AG04450 (cell line): ENCODE measurements around the genes SEPTIN14 and NIPSNAP2.

- CAGE, long polyA plus RNA: no peak
- RRBS: no CpG with 5 or more reads among the region's 6 CpGs
Observed at GRCh38 chr7:55060964-55061447, 42.2 kb downstream of the EGFR start.

- CAGE, long polyA plus RNA: no peak
- RRBS: no CpG with 5 or more reads among the region's 17 CpGs
Observed at GRCh38 chr7:55066331-55067248, 47.8 kb downstream of the EGFR start.

DNA sequence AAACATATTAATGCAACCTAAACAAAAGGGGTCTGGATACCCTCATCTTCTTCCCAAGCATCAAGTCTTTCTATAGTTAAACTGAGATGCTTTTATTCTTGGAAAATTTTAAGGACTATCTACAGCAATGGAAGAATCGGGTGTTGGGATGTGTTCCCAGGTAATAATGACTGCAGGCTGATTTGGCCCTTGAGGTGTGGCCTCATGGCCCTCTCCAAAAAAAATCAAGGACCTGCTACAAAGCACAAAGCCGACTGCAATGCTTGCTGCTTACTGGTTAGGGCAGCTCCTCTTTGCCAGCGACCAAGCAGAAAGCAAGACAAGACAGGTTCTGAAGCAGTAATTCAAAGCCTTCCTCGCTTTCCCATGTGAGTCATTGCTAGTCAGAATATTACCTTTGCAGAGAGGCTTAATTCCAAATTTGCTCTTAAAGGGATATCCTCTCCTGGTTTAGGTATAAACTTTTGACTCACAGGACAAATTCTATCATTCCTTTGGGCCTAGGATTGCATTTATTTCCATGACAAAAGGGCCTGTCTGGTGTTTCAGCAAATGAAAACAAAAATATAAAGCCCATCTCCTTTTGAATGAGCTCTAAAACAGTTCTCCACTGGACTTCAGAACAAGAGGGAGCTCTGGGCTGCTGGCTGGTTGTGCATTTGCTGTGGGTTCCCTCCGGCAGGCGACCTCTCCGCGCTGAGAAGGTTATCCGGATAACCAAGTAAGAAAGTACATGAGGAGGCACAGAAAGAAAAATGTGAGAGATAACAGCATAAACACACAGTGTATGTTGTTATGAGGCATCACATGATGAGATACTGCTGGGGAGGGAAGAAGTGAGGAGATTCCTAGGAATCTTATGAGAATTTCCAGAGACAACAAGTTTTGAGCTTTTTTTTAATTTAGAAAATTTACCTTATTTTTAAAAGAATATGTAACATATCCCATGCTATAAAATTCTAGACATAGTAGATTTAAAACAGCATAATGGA is 90.7 kb downstream of the EGFR start:
- CAGE, long polyA plus RNA: no peak
- RRBS: no CpG with 5 or more reads among the region's 9 CpGs

GRCh38 chr7:55120680-55121429 is 102.0 kb downstream of the EGFR start:
- CAGE, long polyA plus RNA: no peak
- RRBS: no CpG with 5 or more reads among the region's 7 CpGs

DNA sequence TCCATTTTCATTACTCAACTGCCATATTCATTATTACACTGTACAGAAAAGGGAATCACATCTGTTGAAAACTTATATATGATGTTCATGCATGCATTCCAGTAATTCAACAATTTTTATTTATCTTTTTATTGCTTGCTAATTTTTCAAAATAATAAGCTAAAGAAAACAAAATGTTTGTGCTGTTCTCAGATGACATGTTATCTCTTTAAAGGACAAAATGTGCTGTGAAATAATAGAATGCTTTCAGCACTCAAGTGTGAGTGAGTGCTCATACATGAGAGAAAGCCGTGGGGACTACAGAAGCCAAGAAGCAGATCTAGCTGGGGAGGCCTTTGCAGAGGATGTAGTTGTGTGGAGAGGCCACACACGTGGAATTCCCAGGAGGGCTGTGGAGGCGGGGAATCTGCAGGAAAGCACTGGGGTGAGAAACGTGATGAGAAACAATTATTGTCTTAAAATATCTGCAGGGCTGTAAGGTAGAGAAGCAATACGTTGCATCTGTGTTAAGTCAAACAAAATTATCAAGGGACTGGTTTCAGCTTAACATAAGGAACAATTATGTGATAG is 110.2 kb downstream of the EGFR start:
- CAGE, long polyA plus RNA: no peak
- RRBS: no CpG with 5 or more reads among the region's 5 CpGs

DNA sequence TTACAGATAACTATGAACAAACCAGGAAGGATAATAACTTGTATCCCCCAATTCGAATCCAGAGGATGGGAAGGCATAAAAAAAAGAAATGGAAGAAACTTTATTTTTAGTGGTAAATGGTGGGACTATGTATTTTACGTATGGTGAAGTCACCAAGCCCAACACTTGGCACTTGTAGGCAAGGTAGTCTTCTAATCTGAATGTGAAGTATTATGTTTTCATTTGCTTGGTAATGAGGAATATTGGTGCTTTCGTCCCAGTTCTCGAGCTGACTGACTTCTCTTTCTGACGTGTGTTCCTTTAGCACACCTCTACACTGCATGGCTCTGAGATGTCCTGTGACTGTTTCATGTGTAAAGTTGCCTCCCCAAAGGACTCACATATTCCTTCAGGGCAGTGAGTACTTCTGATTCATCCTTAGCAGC is 113.6 kb downstream of the EGFR start:
- CAGE, long polyA plus RNA: no peak
- RRBS: no CpG with 5 or more reads among the region's 5 CpGs

DNA sequence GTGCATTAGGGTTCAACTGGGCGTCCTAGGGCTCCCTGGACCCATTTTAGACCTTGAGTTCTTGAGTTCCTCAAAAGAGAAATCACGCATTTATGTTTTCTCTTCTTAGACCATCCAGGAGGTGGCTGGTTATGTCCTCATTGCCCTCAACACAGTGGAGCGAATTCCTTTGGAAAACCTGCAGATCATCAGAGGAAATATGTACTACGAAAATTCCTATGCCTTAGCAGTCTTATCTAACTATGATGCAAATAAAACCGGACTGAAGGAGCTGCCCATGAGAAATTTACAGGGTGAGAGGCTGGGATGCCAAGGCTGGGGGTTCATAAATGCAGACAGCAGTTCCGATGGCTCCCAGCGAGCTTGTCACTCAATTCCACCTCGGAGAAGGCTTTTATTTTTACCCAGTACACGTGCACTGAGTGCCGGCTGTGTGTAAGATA is 124.4 kb downstream of the EGFR start:
- CAGE, long polyA plus RNA: no peak
- RRBS: no CpG with 5 or more reads among the region's 10 CpGs

GRCh38 chr7:55514800-55515231 is 57.5 kb downstream of the VOPP1 start:
- CAGE, long polyA plus RNA: no peak
- RRBS: no CpG with 5 or more reads among the region's 5 CpGs

- CAGE, long polyA plus RNA: no peak
- RRBS: no CpG with 5 or more reads among the region's 7 CpGs
Observed at GRCh38 chr7:55555099-55555507, 17.2 kb downstream of the VOPP1 start.

- CAGE, long polyA plus RNA: no peak
- RRBS: no CpG with 5 or more reads among the region's 2 CpGs
Observed at GRCh38 chr7:55862695-55862934, at the start of gene SEPTIN14. Gene SEPTIN14, minus strand, starts transcription at chr7:55862752.

GRCh38 chr7:55964309-55965507 is at the start of gene NIPSNAP2:
Gene NIPSNAP2, plus strand, starts transcription at chr7:55964585.
- CAGE, long polyA plus RNA: start-site peak on the plus strand at chr7:55964588-55964605, 176 and 330 reads in 2 replicates
- RRBS: 2% methylated on average over 78 of the region's 119 CpGs

GRCh38 chr7:55965852-55966365 is 1.5 kb downstream of the NIPSNAP2 start:
- CAGE, long polyA plus RNA: no peak
- RRBS: no CpG with 5 or more reads among the region's 10 CpGs

DNA sequence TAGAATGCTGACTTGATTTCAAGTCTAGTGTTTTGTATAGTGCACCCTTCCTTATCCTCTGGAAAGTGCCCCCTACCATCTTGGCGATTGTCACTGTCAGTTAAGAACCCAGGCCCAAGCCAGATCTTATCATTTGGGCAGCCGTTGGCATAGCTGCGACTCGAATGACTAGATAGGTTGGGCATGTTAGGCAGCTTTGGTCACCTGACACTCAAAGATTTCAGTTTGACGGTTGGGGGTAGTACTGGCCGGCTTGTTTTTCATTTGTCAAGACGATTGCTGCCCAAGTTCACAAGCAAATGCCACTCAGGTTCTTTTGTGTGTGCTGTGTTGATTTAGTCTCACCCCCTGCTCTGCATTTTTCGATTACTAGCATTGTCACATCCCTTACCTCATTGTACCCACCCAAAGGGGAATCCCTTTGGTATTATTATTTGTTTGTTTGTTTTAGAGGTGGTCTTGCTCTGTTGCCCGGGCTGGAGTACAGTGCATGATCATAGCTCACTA is 6.7 kb downstream of the NIPSNAP2 start:
- CAGE, long polyA plus RNA: no peak
- RRBS: no CpG with 5 or more reads among the region's 9 CpGs

GRCh38 chr7:56084509-56084985 is 8.2 kb downstream of the PHKG1 start:
- CAGE, long polyA plus RNA: no peak
- RRBS: no CpG with 5 or more reads among the region's 9 CpGs

DNA sequence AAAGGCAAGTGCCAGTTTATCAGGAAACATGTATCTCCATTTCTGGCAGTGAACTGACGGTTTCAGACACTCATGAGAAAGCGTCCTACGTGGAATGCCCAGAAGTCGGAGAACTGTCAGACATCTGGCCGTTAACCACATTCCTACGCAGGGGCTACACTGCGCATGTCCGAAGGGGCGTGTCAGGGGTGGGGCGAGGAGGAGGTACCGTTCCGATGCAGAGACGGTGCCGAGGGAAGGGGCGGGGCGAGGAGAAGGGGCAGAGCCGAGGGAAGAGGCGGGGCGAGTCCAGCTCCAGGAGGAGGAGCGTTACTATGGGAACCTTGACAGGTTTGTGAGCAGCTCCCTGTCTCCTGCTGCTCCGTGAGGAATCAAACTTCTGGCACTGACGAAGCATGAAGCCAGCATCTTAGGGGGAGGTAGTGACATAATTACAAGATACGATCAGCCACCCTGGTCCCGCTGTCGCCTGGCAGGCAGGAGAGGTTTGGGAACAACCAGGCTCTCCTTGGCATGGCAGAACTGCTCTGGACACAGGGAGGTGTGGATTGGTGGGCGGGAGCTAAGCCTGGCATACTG is 367.0 kb upstream of the NUPR2 start:
- CAGE, long polyA plus RNA: no peak
- RRBS: no CpG with 5 or more reads among the region's 26 CpGs

DNA sequence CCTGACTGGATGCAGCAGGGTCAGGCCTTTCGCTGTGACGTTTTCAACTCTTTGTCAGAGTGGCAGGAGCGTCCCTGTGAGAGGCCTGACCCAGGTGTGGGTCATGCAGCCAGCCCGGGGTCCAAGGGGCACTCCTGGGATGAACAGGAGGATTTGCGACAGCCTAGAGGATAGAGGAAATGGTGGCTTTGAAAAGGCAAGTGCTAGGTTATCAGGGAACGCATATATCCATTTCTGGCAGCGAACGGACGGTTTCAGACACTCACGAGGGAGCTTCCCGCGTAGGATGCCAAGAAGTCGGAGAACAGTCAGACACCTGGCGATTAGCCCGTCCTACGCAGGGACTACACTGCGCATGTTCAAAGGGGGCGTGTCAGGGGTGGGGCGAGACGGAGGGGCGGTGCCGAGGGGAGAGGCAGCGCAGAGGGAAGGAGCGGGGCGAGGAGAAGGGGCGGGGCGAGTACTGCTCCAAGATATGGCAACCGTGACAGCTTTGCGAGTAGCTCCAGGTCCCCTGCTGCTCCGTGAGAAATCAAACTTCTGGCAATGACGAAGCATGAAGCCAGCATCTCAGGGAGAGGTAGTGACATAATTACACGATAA is 46.1 kb upstream of the ZNF716 start:
- CAGE, long polyA plus RNA: no peak
- RRBS: no CpG with 5 or more reads among the region's 32 CpGs

DNA sequence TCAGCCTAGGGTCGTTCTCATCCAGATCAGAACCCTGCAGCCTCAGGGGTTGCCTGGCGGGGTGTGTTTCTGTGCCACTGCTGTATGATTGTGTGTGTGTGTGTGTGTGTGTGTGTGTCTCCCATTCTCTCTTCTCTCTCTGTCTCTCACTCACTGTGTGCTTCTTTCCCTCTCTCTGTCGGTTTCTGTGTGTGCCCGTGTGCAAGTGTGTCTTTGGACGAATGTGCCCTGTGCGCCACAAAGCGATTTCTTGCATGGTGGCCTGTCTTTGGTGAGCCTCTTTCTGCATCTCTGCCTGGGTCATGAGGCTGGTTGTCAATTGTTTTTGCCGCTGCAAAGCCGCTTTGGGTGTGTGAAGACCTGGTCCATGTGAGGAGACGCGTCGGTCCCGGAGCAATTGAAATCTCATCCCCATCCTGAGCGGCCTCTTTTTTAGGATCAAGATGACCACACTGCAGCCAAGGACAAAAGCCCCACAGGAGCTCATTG is 320.6 kb downstream of the ZNF716 start:
- CAGE, long polyA plus RNA: no peak
- RRBS: no CpG with 5 or more reads among the region's 14 CpGs

DNA sequence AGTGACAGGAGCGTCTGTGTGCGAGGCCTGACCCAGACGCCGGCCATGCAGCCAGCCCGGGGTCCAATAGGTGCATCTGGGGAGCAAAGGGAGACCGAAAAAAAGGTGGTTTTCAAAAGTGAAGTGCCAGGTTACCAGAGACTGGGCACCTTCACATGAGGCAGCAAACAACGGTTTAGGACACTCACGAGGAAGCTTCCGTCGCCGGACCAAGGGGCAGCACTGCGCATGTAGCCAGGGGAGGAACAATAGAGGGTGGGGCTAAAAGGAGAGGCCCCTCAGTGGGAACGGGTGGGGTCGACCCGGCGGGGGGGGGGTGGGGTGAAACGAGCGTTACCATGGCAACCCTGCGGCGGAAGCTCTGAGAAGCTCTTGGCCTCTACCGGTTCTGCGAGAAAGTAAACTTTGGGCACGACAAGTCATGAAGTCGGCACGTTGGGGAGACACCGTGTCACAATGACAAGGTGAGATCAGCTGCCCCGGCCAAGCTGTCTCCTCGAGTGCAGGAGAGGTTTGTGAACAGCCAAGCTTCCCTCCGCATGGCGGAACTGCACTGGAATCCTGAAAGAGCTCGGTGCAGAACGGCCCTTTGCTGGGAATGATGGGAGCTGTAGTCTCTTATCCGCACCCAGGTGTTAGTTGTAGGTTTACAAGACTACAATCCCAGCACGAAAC is 73.0 kb upstream of the ZNF722 start:
- CAGE, long polyA plus RNA: no peak
- RRBS: 19% methylated on average over 12 of the region's 34 CpGs

- CAGE, long polyA plus RNA: no peak
- RRBS: no CpG with 5 or more reads among the region's 9 CpGs
Observed at GRCh38 chr7:64510014-64510662, 52.7 kb downstream of the ZNF680 start.

DNA sequence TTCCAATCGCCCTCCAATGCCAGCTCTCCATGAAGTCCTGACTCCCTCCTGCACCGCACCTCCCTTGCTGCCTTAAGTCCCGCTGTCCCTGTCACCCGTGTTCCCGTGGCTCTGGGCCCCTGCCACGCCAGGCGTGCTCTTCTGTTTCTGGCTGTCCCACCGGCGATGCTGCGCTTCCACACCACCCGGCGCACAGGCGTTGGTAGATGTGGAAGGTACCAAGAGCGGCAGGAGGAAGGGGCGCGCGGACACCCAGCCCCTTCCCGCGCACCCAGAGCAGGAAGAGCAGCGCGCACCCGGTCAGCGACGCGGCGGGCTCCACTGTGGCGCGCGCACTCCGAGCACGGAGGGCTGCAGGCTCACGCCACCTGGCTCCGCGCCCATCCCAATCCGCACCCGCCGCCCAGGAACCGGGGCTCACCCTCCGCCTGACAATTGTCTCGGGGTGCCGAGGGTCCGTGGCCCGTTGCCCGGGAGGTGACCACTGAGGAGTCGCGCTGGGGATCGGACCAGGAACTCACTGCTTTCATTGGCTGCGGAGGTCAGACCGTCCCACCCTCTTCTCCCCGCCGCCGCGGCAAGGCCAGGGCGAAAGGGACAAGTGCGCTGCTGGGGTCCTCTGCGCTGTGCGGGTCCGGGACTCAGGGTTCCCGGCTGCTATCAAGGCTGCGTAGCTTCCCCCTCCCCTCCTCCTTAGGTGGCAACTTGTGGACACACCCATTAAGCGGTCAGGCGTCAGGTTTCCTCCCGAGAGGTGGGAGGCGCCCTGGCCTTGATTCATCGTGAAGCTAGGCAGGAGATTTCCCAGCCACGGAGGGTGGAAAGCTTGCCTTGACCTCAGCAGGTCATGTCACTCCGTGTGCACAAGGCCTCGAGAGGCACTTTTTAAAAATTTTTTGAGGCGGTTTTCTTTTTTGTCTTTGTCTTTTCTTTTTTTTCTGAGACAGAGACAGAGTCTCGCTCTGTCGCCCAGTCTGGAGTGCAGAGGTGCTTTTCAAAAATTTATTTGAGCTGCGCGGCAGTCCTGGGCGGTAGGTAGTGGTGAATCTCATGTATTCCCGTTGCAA is 121.5 kb upstream of the ZNF92 start:
- CAGE, long polyA plus RNA: no peak
- RRBS: 3% methylated on average over 26 of the region's 75 CpGs